Fibroblast of the aortic adventitia (primary cell): ENCODE measurements around a stretch of chr11.

- CAGE, long polyA plus RNA = no peak
Measured at GRCh38 chr11:67633501-67634010, 3.8 kb upstream of the NUDT8 start.

DNA sequence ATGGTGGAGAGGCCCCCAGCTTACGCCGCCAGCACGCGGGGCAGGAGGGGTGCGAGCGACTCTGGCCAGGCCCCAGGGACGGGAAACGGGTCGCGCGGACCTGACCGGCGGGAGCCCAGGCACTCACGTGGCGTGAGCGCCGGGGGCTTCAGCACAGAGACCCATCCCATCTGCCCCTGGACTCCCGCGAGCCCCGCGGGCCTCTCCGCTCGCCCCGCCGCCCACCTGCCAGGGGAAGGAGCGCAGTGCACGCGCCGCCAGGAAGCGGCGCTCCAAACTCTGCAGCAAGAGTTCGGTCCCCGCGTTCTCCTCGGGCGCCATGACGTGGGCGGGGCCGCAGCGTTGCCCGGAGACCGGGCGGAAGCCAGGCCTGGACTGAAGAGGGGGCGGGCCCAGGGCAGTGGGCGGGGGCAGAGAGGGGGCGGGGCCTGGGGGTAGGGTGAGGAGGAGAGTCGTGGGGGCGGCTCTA is 130.6 kb upstream of the ALDH3B2 start:
- CAGE, long polyA plus RNA = no peak

DNA sequence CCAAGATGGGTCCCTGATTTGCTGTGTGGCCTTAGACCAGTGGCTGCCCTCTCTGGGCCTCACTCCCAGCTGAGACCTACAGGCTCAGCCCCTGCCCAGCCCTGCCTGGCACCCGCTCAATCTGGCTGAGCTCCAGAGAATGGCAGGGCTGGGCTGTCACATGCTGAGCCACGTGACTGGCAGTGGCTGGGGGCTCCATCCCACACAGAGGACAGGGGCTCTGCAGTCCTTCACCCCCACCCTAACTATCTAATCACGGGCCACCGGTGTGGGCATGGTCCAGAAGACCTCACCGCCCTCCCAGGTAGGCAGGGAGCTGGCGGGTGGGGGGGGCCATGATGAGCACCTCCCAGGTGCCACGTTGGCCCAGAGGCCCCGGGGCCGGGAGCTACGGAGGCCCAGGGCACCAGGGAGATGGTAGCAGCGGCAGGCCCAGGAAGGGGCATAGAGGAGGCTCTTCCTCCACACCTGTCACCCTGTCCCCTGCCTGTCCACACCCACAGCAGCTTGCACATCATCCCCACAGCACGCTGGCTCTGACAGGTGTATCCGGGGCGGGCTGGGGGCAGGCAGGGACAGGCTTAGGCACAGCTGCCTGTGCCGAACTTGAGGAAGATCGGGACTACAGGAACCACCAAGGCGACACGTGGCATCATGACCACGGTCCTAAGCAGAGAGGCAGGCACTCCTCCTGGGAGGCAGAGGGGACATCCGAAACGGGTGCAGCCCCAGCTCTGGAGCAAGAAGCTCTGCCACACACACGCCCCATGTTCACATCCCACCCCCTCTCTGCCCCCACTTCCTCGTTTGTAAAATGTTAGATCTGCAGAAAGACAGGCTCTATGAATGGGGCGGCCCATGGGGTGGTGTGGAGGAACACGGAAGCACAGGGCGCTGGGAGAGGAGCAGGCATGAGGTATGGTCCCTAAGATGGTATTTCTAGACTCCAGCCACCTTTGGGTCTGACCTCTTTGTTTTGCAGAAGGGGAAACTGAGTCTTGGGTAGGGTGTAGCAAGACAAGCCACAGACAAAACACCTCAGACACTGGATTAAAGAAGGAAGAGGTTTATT is 1.4 kb upstream of the ALDH3B1 start:
- CAGE, long polyA plus RNA = no peak

GRCh38 chr11:68107490-68108113 is 13.6 kb downstream of the CHKA start:
- CAGE, long polyA plus RNA = no peak

DNA sequence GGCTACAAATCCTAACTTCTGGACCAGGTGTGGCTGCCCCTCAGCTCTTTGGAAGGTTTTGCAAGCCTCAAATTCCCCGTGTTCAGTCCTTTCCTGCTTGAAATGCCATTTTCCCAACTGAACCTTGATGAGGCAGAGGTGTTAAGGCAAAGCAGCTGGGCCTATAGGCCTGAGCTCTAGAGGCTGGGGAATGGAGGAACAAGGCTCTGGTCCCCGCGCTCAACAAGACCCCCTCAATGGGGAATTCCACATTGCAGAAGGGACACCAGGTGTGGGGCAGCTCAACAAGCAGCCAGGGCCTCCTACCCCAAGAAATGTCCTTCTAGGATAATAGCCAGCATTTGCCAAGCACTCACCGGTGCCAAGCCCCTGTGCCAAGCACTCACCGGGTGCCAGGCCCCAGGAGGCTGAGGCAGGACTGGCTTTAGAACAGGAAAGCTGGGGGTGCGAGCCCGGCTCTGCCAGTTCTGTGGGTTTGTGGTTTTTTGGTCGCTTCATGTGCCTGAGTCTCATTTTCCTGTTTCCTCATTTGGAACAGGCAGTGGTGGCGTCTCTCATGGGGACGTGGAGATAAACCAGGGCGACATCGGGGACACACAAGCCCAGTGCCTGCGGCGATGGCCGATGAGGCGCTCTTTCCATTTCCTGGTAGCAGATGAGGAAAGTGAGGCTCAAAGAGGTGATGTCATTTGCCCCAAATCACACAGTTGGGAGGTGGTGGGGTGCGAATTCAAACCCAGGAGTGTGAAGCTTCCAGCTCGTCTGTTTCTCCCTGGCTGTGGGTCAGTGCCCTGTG is 20.7 kb upstream of the CHKA start:
- CAGE, long polyA plus RNA = no peak

GRCh38 chr11:68146796-68147442 is 25.7 kb upstream of the CHKA start:
- CAGE, long polyA plus RNA = no peak

DNA sequence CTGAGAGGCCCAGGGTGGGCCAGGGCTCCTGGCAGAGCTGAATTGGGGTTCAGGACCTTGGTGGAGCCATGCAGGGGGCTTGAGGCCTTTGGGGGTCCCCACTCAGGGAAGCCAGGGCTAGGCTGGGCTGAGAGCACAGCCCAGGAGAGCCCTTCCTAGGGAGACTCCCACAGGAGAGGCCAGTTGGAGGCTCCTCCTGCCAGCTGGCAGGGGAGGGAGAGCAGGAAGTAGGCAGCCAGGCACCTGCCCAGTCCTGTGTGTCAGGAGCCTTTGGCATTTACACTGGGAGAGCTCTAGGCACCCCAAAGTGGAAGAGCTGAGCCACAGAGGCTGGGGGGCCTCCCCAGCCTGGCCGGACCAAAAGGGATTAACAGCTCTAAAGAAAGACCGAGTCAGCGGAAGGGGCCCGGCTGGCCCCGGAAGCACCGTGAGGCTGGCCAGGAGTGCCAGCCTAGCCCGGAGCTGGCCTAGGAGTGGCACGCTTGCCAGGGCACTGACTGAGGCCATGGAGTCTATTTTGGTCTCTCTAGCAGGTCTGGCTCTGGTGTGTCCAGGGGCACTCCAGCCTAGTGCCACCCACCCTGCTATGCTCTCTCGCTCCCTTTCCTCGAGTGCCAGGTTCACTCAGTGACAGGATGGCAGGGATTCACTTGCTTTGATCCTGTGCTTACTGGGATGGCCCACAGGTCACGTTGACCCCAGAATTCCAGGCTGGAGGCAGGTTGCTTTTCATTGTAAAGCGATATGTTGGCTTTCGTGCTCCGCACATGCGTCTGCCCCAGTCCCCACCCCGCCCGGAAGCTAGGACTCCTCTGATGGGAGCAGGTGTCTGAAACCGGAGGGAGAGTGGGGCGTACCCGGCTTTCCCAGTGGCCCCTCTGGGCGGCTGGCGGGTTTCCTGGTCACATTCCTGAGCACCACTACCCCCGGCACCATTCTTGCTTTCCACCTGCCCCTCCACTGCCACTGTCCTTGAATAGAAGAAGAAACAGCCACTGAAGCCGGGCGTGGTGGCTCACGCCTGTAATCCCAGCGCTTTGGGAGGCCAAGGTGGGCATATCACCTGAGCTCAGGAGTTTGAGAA is 3.3 kb upstream of the KMT5B start:
- CAGE, long polyA plus RNA = no peak

DNA sequence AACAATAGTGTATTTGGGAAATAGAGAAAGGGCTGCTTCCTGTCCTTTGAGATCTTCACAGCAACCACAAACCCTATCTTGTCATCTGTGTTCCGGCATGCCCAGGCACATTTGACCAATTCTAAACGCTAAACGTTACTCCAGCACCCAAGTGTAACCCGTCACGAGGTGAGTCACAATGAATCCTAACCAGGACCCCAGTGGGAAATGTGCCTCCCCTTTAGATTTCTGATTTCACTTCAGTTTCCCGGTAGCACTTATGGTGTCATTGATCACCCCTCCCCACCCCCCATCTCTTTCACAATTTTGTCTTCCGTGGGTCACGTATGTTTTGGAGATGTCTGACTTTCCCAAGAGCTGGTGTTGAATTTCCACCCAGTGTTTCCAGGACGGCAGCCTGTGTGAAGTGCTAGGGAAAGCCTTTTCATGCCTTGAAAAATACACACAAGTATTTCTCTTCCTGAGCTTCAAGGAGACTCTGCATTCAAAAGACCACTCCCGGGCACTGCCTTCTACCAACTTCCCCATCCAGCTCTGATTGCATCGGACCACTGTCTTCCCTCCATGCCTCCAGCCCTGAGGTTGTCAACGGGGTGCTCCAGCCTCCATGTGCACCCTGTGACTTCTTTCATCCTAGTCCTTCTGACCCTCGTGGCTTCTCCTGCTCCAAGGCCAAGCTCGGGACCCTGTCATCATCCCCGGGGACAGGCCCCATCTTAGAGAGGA is 10.6 kb upstream of the C11orf24 start:
- CAGE, long polyA plus RNA = no peak

- CAGE, long polyA plus RNA = no peak
Measured at GRCh38 chr11:68298146-68299084, 14.0 kb upstream of the LRP5 start.

- CAGE, long polyA plus RNA = no peak
Measured at GRCh38 chr11:68313643-68314232, 1.3 kb downstream of the LRP5 start.

GRCh38 chr11:68315503-68316012 is 3.2 kb downstream of the LRP5 start:
- CAGE, long polyA plus RNA = no peak

- CAGE, long polyA plus RNA = no peak
Measured at GRCh38 chr11:68321234-68321725, 8.9 kb downstream of the LRP5 start.

DNA sequence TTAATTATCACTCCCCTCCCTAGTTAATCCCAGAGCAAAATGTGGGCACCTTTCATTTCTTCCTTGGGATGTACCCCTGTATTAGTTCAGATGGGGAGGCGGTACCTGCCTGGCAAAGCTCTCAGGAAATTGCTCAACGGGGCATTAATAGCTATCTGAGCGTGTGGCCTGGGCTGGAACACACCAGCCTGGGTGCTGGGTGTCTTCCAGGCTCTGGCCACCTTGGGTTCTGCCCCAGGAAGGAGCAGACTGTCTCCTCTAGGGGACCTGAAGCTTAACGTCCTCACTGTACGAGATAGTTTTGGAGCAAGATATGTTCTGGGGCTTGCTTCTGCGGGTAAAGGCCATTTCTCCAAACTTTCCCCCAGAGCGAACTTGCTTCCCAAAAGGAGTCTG is 9.3 kb downstream of the LRP5 start:
- CAGE, long polyA plus RNA = no peak

DNA sequence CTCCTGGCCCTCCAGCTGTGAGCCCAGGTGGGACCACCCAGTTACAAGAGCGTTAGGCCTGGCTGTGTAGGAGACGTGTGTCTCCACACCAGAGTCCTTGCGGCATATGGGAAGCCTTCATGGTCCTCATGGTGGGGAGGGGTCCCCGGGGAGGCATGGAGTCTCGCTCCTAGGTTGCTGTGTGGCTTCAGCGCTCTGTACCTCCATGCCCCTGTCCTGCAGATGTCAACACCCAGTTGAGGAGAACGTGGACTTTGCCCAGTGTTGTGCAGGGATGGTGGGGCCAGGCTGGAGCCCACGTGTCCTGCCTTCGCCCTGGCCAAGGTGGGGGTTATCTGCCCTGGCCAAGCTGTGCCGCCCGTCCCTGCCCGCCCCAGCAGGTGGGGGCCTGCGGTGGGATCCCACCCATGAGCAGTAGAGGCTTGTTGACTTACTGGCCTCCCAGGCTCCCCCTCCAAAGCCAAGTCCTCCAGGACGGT is 14.4 kb downstream of the LRP5 start:
- CAGE, long polyA plus RNA = no peak

GRCh38 chr11:68335657-68336042 is 23.3 kb downstream of the LRP5 start:
- CAGE, long polyA plus RNA = no peak

- CAGE, long polyA plus RNA = no peak
Measured at GRCh38 chr11:68345944-68346496, 33.6 kb downstream of the LRP5 start.

DNA sequence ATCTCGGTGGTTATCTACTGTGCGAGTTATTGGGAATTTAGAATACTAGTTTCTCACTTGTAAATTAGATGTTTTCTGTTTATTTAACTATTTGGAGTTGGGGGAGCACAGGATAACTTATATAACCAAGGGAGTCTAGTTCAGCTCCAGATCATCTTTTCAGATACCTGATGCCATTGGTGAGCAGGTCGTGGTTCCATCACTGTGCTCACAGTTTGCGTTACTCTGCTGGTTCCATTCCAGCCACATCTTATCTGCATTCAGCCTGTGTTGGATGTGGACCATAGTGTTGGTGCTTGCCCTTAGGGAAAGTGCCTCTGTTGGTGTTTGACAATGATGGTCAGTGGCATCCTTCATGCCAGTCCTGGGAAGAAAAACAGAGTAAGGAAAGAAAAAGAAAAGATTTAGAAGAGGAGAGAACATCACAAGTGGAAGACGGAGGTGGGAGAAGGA is 104.6 kb downstream of the PPP6R3 start:
- CAGE, long polyA plus RNA = no peak

GRCh38 chr11:68590578-68590921 is 93.8 kb upstream of the GAL start:
- CAGE, long polyA plus RNA = no peak

GRCh38 chr11:68784631-68785277 is 33.4 kb upstream of the TESMIN start:
- CAGE, long polyA plus RNA = no peak

DNA sequence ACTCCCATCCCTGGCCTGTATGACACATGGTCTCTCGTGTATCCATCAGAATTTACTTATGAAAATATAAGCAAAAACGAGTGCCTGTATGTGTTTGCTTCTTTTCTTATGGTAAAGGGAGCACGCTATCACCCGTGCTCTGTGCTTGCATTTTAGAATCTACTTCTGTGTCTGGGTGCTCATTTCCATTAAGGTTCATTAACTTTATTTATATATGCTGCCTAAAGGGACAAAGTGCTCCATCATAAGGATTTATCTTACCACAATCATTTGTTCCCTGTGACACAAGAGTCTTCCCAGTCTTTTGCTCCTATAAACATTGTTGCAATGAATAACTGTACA is 15.6 kb upstream of the CPT1A start:
- CAGE, long polyA plus RNA = no peak